SK-N-MC (cell line): ENCODE data around the genes KCP, SMO and SMKR1.

GRCh38 chr7:128861039-128861467, 1.6 kb upstream of the ATP6V1F start:
- RRBS, result no CpG with 5 or more reads among the region's 7 CpGs

- RRBS, result no CpG with 5 or more reads among the region's 5 CpGs
These were observed 17.9 kb downstream of the KCP start for GRCh38 chr7:128892649-128893000.

DNA sequence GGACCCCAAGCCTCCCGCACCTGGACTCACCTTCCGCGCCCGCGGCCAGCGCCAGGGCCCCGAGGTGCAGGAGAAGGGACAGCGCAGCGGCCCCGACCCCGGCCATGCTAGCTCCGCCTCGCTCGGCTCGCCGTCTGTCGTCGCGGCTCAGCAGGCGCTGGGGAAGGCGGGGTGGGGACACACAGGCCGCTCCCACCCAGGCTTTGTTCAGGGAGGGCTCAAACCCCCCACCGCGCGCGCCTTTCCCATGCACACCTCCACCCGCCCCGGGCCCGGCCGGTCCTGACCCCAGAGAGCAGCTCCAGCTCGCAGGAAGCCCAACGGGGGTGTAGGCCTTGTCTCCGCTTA, at the start of gene KCP:
Gene KCP (minus strand): TSS at position 139 of the 348 bp plus-strand sequence.
- RRBS, result 83% methylated on average over 1 of the region's 33 CpGs

DNA sequence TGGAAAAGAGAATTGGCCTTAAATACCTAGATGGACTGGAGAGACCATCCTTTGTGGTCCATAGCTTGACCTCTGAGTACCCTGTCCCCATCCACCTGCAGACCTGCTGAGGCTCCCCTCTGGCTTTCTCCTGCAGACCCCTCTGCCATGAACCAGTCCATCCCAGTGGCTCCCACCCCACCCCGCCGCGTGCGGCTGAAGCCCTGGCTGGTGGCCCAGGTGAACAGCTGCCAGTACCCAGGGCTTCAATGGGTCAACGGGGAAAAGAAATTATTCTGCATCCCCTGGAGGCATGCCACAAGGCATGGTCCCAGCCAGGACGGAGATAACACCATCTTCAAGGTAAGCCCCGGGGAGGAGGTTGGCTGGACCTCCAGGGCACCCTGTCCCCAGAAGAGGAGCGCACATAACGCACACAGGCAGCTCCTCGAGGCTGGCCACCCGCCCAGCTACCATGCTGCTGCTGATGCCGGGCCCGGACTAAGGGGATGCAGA, 4.3 kb downstream of the IRF5 start:
- RRBS, result no CpG with 5 or more reads among the region's 13 CpGs

GRCh38 chr7:129167869-129168933, 20.2 kb upstream of the SMO start:
- RRBS, result no CpG with 5 or more reads among the region's 17 CpGs

- RRBS, result 2% methylated on average over 27 of the region's 53 CpGs
These were observed at the start of gene SMO for GRCh38 chr7:129188234-129188884. SMO (plus strand) TSS chr7:129188633.

DNA sequence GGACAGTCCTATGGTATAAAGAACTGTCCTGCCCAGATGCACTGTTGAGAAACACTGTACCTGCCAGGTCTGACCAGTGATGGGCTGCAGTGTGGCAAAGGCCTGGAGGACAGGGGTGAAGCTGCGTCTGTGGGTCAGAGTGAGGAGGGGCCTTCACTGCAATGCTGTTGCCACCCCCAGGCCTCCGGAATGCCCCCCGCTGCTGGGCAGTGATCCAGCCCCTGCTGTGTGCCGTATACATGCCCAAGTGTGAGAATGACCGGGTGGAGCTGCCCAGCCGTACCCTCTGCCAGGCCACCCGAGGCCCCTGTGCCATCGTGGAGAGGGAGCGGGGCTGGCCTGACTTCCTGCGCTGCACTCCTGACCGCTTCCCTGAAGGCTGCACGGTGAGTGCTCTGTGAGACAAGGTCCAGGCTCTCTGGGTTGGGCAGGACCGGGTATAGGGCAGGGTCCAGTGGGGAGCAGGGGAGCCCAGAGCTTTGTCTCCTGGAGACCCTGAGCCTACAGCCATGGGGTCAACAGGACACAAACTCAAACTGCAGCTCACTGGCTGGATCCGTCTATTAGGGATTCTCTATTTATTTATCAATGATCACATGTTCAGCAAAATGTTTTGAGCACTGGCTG, 14.9 kb downstream of the SMO start:
- RRBS, result 96% methylated on average over 4 of the region's 14 CpGs

- RRBS, result no CpG with 5 or more reads among the region's 4 CpGs
These were observed 33.8 kb downstream of the AHCYL2 start for GRCh38 chr7:129258392-129259320.

- RRBS, result 6% methylated on average over 71 of the region's 123 CpGs
These were observed at the start of gene SMKR1 for GRCh38 chr7:129501850-129503084. SMKR1 (plus strand) TSS chr7:129502531.

DNA sequence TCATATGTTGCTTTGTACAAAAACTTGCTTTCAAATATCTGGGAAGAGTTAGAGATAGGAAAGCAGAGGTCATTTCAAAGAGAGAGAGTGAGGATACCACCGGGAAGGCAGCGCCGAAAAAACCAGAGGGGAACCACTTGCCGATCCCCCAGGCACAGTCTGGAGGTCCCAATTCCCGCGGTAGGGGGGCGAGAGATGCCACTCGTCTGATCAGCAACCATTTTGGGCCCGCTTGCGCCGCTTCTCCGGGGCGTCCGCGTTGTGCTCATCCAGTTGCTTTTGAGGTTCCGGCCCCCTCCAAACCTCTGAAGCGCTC, 341 bp upstream of the NRF1 start:
- RRBS, result 6% methylated on average over 3 of the region's 17 CpGs

DNA sequence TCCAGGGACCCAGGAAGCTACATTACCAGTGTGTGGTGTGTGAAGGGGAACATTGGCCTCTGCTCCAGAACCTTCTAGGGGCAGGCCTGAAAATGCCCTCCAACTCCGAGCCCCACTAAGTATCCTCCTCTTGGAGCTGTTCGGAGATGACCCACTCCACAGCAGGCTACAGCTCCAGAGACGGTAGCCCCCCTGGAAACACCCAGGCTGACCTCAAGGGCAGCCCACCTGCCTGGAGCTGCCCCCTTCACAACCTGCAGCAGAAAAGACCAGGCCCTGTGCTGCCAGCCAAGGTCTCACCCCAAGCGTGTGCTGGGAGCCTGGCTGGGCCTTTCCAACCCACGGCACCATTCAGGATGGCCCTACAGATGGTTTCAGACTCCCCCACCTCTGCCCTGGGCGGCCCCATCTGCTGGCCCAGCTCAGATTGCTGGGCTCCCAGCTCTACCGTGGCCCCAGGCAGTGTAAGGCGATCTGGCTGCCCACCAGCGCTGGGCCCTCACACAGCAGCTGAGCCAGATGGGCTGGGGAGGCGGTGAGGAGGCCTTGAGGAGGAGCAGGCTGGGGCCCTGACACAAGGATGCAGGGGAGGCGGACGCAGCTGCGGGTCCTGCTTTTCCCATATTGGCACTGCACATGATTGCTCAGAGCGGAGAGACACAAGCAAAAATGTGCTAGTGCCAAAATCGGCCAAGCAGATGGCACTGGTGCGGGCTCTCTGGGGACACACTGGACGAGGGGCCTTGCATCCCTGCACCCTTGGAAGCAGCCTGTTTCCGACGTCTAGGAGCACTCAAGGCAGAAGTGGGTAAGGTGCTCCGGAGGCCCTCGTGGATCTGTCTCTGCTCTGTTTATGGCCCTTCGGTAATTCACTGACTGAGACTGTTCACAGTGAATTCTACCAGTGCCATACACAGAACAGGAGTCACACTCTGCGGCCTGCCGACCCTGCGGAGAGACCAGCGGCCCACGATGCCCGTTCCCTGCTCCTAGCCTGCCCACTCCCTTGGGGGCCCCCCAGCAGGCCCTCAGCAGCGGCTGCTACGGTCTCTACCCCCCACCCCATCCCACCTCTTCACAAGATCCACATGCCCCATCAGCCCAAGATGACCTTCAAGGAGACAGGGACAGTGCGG, 162.9 kb downstream of the NRF1 start:
- RRBS, result no CpG with 5 or more reads among the region's 31 CpGs

- RRBS, result 98% methylated on average over 2 of the region's 11 CpGs
These were observed 164.0 kb downstream of the NRF1 start for GRCh38 chr7:129775493-129776044.

GRCh38 chr7:129829136-129829988, 123.4 kb downstream of the UBE2H start:
- RRBS, result no CpG with 5 or more reads among the region's 14 CpGs

GRCh38 chr7:129862465-129863206, 90.1 kb downstream of the UBE2H start:
- RRBS, result no CpG with 5 or more reads among the region's 4 CpGs

DNA sequence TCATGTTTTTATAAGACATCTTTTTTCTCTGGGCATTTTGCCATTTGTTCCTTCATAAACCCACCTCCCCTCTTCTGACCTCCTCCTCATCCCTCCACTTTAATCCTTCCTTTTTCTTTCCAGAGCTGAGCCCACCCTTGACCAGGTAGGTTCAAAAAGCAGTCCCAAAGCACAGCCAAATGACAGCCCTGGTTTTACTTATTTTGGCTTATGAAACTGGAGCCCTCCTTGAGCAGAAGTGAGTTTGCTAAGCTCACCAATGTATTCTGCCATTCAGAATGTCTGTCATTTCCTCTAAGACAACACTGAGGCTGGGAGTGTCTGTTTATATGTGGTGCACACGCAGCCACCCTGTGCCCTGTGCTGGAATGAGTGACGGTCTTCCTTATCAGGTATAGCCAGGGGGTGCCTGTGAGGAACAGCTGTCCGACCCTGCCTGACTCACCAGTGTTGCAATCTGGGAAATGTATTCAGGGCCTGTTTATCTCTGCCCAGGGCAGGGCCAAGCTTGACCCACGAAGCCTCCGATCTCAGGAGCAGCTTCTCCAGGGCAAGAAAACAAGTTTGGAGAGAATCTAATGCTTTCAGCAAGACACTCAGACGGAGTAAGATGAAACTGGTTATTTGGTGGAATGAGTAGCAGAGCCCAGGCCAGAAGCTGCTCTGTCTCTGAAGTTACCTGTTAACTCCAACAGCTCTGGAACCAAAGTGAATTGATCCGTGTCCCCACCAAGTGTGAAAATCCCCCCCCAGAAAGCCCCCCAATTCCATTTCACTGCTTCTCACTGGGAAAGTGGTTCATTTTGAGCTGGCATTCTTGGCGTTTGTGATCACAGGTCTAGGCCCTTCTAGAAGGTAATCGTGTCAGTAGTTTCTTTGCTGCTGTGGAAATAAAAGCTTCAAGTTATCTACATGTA, 5.9 kb upstream of the UBE2H start:
- RRBS, result no CpG with 5 or more reads among the region's 9 CpGs

- RRBS, result no CpG with 5 or more reads among the region's 10 CpGs
These were observed 930 bp downstream of the KLHDC10 start for GRCh38 chr7:130071047-130071880.

DNA sequence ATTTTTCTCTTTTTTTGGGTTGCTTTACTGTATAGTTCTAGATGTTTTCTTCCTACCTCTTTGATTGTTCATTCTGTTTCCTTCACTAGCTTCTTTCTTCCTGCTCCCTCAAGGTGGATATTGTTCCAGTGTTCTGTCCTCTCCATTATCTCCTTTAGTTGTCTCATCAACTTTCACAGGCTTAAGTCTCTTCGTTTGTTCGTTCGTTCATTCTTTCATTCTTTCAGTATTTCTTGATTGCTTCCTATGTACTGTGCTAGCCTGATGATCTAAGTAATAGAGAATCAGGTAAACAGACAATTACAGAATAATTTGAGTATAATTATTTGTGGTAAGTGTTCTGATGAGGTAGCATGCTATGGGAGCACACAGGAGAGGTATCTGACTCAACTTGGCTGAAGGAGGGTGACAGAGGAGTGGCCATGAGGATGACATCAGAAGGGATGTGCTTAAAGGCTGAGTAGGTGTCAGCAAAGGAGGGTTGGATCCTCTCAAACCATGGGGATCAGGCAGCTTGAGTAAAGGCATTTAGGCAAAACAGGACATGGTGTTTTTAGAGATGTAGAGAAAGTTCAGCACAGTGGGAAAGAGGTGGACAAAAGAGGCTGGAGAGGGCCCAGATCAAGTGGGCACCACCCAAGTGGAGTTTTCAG, 28.9 kb downstream of the KLHDC10 start:
- RRBS, result no CpG with 5 or more reads among the region's 3 CpGs

- RRBS, result no CpG with 5 or more reads among the region's 8 CpGs
These were observed 50.3 kb downstream of the KLHDC10 start for GRCh38 chr7:130120526-130121164.

GRCh38 chr7:130134519-130135625, 64.5 kb downstream of the KLHDC10 start:
- RRBS, result no CpG with 5 or more reads among the region's 13 CpGs

DNA sequence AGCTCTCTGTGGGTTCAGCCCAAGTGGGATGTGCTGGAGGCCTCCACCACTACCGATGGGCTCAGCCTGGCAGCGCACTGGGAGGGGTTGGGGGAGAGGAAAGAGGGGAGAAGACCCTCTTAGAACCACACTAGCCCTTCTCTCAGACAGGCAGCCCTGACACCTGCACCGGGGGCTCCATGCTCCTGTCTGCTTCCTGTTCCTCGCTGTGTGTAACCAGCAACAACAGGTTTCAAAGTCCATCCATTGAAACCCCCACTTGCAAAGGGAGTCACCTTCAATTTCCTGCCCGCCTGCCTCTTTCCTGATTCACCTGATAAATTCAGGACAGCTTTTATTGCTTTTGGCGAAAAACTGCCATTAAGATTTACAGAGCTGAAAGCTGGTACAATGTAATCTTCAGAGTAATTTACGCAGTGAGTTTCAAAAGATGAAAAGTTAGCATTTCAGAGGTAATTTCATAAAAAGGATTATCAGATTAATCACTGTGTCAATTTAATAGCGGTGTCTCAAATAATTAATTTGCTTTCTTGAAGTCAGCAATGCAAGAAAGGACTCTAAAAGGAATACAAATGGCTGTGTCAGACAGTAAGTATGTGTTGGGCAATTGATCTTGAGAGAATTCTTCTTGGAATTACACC, 60.8 kb downstream of the TMEM209 start:
- RRBS, result no CpG with 5 or more reads among the region's 8 CpGs